ENCODE data around the gene RBM17.

- RRBS = 93% methylated on average over 13 of the region's 65 CpGs
These were observed 876 bp downstream of the CALML3 start for GRCh38 chr10:5525279-5526395.

DNA sequence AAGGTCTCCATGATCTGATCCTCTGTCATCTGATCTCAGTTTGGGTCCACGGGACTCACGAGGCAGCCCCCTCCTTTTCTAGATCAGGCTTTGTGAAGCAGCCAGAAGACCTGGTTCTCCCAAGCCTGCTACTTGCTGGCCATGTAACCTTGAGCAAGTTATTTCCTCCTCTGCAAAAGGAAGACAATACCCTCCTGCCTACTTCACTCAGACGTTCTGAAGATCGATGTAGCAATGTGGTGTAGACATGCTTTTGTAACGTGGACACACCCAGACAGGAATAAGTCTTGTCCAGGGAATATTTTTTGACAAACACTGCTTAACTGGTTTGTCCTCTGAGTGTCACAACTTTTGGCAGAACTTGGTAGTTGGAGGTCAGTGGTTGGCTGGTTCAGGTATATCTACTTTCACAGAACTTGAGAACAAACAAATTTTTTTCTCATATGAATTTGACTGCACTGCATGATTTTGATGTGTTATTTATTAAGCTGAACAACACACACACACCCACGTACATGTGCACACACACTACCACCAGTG, 19.6 kb downstream of the CALML3 start:
- RRBS = no CpG with 5 or more reads among the region's 6 CpGs

- RRBS = no CpG with 5 or more reads among the region's 6 CpGs
These were observed 28.1 kb downstream of the TASOR2 start for GRCh38 chr10:5712606-5713337.

DNA sequence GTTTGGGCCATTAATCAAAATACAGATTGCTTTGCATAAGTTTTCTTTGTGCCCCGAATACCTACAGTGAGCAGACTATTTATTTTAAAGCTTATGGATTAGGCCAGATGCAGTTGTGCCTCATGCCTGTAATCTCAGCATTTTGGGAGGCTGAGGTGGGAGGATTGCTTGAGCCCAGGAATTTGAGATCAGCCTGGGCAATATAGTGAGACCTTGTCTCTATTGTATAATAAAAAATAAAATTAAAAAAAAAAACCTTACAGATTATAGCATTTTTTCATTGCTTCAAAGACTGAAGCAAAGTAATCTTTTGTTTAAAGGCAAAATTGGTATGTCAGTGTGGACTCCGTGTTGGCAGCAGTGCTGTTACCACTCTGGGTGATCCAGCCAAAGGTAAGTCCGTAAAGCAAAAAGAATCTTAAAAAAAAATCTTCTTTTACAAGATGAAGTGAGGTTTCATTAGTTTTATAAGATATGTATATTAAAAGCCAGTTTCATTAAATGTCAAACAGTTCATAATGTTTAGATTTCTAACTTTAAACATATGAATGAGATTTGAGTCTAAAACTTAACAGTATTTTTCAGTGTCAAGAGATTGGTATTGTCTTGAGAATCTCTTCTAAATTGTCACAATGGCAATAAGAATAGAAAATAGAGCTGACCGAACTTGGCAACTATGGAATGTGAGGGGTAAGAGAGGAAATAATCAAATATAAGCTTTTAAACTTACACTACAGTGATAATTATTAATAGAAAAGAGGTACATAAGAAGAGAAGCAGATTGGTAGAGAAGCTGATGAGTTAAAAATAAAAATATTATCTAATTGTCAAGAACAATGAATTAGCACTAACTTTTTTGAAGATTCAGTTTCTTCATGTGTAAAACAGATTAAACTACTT, 29.4 kb downstream of the TASOR2 start:
- RRBS = no CpG with 5 or more reads among the region's 4 CpGs

DNA sequence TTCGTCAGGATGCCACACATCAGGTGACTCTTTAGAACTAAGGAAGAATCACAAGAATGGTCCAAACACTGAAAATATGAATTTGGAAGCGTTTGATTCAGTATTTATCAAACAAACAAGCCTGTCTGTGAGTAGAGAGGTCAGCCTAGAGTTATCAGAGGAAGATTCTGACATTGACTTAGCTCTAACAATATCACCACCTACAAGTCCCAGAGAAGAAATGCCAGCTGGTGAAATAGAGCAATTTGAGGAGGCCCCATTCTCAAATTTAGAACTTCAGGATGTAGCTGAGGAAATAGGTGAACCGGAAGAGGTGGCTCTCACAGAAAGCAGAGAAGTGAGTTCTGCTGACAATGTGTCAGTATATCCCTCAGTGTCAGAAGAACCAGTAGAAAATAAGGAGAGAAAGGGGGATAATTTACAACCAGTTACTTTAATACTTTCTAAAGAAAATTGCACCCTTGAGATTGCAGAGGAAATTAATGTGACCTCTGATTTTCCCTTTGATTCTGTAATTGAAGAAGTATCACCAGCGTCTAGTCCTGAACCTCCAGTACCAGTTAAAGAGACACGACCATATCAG, 62.5 kb downstream of the TASOR2 start:
- RRBS = no CpG with 5 or more reads among the region's 5 CpGs

GRCh38 chr10:5751946-5752948, 61.0 kb downstream of the GDI2 start:
- RRBS = no CpG with 5 or more reads among the region's 22 CpGs

DNA sequence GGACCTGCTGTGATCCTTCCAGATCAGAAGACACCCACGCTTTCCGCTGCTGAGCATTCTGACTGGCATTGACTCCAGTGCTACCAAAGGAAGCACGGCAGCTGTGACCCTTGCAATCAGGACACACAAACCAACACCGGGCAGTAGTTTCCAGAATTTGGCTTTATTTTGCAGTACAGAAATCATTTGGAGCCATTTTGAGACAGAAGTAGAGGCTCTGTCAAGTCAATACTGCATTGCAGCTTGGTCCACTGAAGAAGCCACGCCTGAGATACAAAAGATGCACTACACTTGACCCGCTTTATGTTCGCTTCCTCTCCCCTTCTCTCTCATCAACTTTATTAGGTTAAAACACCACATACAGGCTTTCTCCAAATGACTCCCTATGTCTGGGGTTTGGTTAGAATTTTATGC, 48.1 kb downstream of the GDI2 start:
- RRBS = no CpG with 5 or more reads among the region's 7 CpGs

DNA sequence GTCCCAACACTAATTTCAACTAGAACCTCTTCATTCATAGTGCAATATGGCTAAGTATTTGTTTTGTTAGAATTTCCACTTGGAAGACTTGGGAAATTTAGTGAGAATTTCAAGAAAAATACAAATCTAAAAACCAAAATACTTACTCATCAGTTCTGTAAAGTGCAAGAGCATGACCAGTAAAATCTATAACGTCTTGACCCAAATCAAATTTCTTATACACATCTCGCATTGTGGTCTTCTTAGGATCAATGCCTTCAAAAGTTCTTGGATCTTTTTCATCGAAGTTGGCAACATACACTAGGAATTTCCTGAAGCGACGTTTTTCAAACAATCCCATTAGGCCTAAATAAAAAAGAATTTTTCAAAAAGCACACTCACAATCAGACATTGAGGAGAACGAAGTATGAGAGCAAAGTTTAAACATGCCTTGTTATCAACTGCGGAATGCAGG, 27.5 kb downstream of the GDI2 start:
- RRBS = no CpG with 5 or more reads among the region's 7 CpGs

DNA sequence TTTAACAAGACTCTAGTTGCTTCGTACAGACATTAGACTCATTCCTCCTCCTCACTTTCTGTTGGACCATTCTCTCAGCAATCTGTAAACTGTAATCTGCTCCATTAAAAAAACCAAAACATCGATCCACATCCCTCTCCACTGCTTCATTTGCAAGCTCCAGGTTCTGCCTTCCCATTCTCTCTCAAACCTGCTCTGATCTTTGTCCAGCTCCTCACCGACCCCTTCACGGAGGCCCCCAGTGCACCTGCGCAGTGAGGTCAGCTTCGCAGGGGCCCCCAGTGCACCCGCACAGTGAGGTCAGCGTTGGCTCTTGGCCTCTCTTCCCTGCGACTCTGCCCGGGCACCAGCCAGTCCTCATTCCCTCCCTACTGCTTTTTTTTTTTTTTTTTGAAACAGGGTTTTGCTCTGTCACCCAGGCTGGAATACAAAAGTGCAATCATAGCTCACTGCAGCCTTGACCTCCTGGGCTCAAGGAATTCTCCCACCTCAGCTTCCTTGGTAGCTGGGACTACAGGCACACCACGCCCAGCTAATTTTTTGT, 19.6 kb downstream of the ANKRD16 start:
- RRBS = no CpG with 5 or more reads among the region's 11 CpGs

GRCh38 chr10:5968824-5969344, 8.5 kb downstream of the IL15RA start:
- RRBS = no CpG with 5 or more reads among the region's 7 CpGs

DNA sequence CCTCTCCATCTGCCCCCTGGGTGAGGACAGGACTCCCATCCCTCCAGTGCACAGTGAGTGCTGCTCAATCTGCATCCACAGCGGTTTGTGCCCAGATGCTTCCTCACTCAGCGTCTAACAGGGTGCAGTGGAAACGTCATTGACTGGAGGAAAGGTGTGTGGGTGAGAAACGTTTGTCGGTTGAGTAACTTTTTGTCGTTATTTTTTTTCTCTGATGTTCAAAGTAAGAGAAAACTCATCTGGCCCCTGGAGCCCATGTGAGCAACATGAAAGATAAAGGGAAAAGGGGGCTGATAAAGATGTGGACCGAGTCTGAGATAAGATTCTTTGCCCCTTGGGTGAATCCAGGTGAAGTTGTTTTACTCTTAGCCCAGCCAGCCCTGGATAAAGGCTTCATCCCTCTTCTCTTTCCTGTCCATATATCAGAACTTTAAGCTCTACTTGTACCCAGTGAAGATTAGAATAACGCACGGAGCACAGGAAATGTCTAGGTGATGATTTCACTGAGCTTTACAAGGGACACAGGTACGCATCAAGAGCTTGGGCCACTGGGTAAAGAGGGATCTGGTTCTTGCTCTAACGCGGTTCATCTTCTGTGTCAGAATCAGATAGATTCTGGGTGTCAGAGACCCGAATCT, 25.0 kb downstream of the IL2RA start:
- RRBS = no CpG with 5 or more reads among the region's 13 CpGs

- RRBS = 0% methylated on average over 1 of the region's 5 CpGs
These were observed 3.8 kb upstream of the IL2RA start for GRCh38 chr10:6065883-6066377.

DNA sequence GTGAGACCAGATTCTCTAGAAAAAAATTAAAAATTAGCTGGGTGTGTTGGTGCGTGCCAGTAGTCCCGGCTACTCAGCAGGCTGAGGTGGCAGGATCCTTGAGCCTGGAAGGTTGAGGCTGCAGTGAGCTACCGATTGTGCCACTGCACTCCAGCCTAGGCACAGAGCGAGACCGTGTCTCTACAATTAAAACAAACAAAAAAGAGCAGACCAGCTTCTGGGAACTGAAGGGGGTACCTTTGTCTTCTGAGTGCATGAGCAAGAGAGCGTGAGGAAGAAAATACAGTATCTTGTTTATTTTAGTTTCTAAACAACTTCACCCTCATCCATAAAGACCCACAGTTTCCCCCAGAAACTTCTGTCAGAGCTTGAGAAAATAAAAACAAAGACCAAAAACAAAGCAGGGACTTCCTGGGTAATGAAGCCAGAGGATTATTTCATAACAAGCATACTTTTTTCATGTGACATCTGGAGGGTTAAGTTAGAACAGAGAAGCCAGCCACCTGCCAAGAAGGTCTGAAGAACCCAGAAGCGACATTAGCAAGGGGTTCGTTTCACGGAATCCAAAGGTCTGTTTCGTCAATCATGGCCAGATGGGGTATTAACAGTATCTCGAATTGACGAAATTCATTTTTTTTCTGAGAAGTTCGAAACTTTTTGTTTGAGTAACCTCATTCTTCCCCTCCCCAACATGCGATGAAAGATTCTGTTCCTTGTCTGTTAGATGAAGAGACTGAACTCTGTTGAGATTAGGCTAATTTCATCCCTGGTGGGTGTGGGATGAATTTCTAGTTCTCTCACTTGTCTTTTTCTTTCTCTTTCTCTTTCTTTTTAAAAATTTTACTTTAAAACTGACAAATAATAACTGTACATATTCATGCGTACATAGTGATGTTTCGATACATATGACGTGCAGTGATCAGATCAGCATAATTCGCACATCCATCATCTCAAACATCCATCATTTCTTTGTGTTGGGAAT, 10.3 kb upstream of the IL2RA start:
- RRBS = no CpG with 5 or more reads among the region's 18 CpGs

GRCh38 chr10:6088898-6089596, at the start of gene RBM17:
TSS of gene RBM17 (plus strand) at chr10:6089034.
- RRBS = 1% methylated on average over 40 of the region's 91 CpGs

GRCh38 chr10:6112181-6112542, 23.3 kb downstream of the RBM17 start:
- RRBS = no CpG with 5 or more reads among the region's 12 CpGs

DNA sequence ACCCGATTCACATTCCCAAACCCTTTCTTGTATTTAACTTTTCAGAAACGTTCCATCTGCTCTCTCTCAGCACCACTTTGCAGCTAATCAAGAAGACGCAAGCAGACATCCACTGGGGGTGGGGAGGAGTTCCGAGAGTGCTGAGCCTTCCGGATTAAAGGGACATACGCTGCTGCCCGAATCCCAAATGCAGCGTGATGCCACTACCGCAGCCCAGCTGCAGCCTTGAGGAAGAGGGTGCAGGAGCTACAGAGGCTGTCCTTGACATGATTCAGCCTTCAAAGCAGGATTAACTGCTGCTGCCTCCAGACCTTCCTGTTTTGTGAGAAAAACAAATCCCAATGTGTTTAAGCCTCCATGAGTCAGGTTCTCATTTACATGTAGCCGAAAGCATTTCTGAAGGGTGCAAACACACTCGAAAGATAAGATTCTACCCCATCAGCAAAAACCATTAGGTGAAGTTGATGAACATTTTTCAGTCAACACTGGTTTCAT, 40.0 kb downstream of the RBM17 start:
- RRBS = no CpG with 5 or more reads among the region's 11 CpGs

DNA sequence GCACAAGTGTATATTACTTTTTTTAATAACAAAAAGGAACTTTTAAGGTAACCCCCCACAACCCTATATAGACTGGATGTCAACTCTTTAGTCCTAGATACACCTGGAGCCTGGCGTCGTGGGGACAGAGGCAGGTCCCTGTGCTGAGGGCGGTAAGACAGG, 39.5 kb upstream of the PFKFB3 start:
- RRBS = no CpG with 5 or more reads among the region's 3 CpGs

- RRBS = 2% methylated on average over 49 of the region's 74 CpGs
These were observed 38.7 kb upstream of the PFKFB3 start for GRCh38 chr10:6163735-6164739.

DNA sequence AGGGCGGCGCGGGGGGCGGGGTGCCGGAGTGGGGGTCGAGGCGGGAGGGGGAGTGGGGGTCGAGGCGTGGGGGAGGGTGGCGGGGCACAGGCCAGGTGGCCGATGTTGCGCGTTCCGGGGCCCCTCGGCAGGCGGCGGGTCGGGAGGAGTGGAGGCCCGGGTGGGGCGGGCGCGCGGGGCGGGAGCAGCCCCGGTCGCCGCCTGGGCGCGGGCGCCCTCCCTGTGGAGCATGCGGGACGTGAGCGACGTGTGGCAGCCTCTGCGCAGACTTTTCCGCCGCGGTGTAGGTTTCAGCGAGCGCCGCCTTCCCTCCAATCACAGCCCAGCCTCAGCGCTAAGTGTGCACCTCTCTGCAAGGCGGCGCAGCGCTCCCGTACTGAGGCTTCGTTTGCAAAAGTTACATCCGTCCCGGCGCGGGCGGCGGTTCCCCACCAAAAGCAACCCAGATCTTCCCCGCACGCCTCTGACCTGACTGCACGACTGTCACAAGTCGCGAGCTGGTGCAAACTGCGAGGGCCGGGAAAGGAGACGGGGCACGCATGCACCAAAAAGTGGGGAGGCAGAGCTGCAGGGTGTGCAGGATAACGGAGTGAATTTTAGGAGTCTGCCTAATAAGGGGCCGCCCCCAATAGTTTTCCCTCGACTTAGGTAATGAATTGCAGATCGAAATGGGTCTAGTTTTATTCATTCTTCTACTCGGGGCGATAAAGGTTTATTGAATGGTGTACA, 1.2 kb upstream of the PFKFB3 start:
- RRBS = 2% methylated on average over 21 of the region's 68 CpGs

GRCh38 chr10:6233560-6234572, 31.1 kb downstream of the PFKFB3 start:
- RRBS = no CpG with 5 or more reads among the region's 19 CpGs

All from mononuclear cell (primary cell).